Thoracic aorta (tissue), 1 donor: ENCODE results near the genes DNMBP and CWF19L1.

- RAMPAGE, long total RNA, result no peak
These were observed 9.7 kb downstream of the EXOSC1 start for GRCh38 chr10:97435976-97436539.

- RAMPAGE, long total RNA, result no peak
These were observed 12.3 kb downstream of the ZDHHC16 start for GRCh38 chr10:97457971-97458907.

GRCh38 chr10:97684381-97685504, 2.3 kb downstream of the AVPI1 start:
- RAMPAGE, long total RNA, result no peak

DNA sequence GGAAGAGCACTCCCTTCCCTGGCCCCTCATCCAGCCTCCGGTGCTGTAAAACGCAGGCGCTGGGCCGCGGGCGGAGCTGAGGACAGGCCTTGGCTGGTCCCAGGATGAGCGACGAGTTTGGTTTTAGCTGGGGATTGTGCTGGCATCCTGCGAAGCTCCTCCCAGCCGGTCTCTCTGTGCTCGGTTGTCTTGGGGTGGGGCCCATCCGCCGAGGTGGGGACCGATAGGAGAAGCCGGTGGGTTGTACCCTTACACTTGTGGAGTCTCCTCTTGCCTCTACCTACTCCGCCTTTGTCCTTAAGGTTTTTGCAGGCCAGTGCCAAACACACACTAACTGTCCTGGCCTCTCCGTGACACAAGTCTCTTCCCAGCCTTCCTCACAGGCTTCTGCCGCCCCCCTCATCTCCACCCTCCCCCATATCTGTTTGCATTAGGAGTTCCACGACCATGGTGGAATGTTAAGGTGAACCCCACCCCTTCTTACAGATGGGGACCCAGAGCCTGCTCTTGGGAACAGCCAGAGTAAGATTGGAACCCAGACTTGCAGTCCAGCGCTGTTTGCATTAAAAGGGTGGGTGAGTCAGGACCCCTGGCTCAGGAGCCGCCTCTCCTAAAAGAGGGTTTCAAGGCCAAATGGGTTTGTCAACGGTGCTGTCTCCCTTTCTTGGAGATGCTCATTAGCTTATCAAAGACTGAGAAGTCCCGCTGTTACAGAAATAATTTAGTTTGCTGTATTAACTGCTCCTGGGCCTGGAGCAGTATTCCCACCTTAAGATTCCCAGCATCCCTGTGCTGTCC, 1.5 kb downstream of the MARVELD1 start:
- RAMPAGE, long total RNA, result no peak

- RAMPAGE, long total RNA, result no peak
These were observed 1.5 kb downstream of the ZFYVE27 start for GRCh38 chr10:97738434-97738906.

- RAMPAGE, long total RNA, result no peak
These were observed 16.1 kb downstream of the SFRP5 start for GRCh38 chr10:97755727-97756115.

- RAMPAGE, long total RNA, result no peak
These were observed 10.3 kb downstream of the SFRP5 start for GRCh38 chr10:97761448-97761927.

DNA sequence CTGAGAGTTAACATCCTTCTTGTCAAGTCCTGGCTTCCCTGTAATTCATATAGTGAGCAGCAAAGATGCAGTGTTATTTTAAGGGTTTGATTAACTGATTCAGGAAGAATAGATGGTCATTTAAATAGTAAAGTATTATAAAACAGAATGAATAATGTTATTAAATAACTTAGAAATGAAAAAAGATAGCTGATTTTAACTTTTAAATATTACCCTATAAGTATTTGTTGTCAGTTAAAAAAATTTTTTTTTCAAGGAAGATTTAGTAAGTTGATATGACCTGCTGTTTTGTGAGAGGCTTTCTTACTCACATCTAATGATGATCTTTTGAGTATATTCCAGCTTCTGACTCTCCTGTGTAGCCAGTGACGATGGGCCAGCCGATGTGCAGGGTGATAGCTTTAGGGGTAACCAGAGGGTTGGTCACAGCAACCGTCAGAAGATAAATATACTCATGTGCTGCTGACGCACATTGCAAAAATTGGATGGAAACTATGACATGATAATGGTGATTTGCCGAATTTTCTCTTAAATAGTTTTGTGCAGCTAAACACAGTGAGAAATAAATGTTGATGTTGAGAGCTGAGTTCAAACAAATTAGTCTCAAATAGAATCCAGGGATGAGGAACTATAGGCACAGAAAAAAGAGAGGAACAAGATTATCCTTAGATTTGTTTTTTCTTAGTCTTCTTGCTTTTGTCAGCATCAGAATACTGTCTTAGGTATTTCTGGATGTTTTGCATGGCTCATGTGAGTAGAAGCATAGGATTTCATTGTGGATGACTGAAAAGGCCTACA, 29.4 kb downstream of the R3HCC1L start:
- RAMPAGE, long total RNA, result no peak

DNA sequence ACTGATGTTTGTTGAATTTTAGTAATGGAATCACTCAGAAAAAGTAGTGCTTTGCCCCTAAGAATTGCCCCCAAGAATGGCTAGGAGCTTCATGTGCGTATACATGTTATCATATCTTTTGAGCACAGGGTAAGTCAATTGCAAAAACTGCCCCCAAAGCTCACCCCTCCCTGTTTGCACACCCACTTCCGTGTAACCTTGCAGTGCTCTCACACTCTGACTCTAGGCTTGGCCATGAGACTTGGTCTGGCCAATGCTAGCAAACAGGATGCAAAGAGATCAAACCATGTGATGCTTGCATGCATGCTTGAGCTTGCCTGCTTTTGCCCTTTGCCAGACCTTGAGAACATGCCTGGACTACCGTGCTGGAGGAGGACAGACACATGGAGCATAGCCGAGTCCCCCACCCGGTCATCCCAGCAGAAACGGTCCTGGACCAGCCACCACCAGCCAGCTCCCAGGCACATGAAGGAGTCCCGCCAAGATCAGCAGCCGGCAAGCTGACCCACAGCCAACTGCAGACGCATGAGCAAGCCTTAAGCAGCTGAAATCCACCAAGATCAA, 23.5 kb downstream of the PYROXD2 start:
- RAMPAGE, long total RNA, result no peak

GRCh38 chr10:99233386-99233934, 2.2 kb downstream of the HPSE2 start:
- RAMPAGE, long total RNA, result no peak

- RAMPAGE, long total RNA, result no peak
These were observed 24.9 kb upstream of the CNNM1 start for GRCh38 chr10:99304136-99304708.

- RAMPAGE, long total RNA, result no peak
These were observed 12.9 kb downstream of the CNNM1 start for GRCh38 chr10:99341894-99342642.

DNA sequence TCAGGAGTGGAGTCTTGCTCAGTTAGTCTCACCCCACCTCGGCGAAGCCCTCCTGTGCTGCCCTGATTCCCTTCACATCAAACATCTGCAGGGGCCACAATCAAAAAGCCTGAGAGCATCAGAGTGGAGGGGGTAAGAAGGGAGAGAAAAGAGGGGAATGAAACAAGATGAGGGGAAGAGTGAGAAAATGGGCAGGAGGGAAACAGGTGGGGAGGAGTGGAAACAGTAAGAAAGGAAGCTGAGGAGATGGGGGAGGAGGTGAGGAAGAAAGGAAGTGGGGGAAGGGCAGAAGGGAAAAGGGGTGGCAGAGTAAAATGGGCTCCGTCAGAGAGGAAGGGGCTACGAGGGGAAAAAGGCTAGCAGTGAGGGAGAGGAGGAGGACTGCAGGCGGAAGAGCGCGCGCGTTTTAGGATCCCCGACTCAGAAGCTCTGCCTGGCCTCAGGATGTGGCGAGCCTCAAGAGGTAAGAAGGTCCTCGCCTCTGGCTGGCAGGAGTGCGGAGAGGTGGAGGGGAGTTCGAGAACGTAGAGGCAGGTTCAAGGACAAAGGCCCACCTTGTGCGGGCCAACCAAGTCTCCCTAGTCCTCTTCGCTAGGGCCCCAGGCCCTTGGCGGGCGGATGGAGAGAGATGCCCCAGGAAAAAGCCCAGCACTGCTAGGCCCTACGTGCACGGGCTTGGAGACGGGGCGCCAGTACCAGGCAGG, 5.8 kb upstream of the NKX2-3 start:
- RAMPAGE, long total RNA, result no peak

GRCh38 chr10:99535005-99536205, 2.7 kb downstream of the NKX2-3 start:
- RAMPAGE, long total RNA, result no peak

DNA sequence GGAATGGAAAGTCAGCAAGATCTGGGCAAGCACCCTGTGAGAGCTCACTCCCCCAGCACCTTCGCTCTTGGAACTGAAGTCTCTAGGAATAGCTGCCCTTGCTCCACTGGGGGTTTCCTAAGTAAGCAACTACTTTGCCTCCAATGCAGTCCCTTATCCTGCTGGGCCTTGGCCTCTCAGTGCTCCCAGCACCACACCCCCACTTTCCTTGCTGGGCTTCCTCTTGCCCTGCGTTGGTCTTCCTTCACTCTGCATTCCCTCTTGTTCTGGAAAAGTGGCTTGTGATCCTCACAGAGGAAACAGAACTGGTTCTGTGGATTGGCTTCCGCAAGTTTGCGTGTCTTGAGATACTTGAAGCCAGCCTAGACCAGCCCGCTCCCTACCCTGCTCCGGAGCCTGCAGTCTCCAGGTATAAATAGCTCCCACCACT, 6.4 kb downstream of the NKX2-3 start:
- RAMPAGE, long total RNA, result no peak

- RAMPAGE, long total RNA, result no peak
These were observed 26.3 kb downstream of the DNMBP start for GRCh38 chr10:99983279-99984069.

DNA sequence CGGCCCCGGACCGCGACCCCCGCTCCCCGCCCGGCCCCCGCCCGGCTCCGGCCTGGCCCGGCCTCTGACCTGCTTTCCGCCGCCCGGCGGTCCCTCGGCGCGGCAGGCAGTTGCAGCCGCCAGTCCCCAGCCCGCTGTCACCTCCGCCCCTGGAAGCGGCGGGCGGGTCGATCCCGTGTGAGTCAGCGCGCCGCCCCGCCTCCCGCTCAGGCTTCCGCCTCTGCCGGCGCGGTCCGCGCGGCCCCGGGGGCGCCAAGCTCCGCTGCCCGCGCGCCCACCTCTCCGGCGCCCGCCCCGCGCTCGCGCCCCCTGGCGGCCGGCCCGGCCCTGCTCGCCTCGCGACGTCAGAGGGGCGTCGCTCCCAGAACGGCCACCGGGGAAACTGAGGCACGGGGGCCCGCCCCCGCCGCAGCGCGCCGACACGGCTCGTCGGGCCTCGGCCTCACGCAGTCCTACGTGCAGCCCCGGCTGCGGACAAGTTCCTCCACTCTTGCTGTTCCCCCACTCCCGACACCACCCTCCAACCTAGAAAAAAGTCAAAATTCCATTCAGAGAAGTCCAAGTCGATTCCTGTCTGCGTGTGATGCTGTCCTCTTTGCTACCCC, at the start of gene DNMBP:
DNMBP (minus strand) TSS at position 179 of the 605 bp plus-strand sequence.
- RAMPAGE, long total RNA, result start-site peak on the minus strand centred at position 130 of the sequence, 62 bp wide, 133 reads

- RAMPAGE, long total RNA, result no peak
These were observed 608 bp upstream of the ERLIN1 start for GRCh38 chr10:100186534-100186739.

DNA sequence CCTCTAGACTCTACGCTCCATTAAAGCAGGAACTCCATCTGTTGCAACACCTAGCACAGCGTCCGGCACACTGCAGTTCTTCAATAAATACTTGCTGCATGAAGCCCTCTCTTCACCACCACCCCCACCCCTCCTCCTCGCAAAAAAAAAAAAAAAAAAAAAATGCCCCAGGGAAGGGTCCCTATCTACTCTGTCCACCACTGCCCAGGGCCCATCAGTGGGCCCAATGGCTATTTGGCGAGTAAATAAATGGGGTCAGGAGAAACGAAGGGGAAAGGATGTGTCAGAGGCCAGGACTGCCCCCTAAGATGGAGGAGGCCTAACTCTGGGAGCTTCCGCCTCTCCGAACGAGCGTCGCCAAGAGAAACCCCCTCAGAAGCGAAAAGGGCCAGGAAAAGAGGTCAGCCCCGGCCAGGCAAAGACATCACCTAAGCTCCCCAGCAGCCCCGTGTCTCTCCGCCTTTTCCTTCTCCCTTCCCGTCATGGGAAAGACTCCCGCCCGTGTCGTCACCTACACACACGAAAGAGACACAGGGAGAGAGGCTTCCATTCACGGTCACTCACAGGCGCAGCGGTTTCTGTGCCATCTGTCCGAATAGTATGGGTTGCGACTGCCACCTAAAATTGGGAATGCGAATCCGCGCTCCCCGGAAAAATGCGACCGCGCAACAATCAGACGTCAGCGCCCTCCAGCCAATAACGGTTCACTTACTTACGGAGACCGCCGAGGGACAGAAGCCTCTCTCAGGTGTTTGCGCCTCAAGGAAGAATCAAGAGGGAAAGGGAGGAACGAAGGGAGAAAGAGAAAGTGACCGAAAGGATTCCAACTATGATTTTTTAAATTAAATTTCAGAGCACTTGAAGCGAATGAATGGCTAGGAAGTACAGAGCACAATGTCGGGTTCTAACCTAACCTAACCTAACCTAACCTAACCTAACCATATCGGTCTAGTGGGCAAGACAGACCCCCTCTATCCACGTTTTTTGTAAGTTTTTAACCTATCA, at the start of gene CWF19L1:
CWF19L1 (minus strand) TSS at position 632 of the 1,005 bp plus-strand sequence.
- RAMPAGE, long total RNA, result start-site peak on the minus strand centred at position 648 of the sequence, 56 bp wide, 24 reads

DNA sequence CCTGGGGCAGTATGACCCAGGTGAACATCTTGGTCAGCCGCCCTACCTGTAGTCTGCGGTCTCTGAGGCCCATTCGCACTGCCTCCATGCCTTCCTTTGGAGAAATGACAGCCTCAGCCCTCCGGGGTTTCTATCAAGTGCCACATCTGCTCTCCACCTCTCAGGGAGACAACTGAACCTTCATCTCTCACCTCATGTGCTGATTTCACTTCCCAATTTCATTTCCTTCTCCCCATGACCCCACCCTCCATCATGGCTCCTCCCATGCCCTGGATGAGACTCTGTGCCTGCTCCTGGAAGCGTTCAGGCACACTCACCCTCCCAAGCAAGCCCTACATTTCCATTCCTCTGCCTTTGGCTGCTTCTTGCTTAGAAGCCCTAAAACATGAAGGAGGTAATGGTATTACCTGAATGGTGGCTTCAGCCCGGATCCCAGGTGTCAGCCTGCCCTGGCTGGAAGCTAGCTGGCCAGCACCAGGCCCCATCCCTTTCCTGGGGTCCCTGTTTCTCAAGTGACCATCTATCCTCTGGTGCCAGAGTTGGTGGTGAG, 7.7 kb upstream of the SCD start:
- RAMPAGE, long total RNA, result no peak